ENCODE results near the gene LCMT1.

DNA sequence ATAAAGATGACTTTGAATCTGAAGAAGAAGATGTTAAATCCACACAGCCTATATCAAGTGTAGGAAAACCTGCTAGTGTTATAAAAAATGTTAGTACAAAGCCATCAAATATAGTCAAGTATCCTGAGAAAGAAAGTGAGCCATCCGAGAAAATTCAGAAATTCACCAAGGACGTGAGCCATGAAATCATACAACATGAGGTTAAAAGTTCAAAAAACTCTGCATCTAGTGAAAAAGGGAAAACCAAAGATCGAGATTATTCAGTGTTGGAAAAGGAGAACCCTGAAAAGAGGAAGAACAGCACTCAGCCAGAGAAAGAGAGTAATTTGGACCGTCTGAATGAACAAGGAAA lies 31.6 kb downstream of the RBBP6 start:
- RRBS, result no CpG with 5 or more reads among the region's 4 CpGs

DNA sequence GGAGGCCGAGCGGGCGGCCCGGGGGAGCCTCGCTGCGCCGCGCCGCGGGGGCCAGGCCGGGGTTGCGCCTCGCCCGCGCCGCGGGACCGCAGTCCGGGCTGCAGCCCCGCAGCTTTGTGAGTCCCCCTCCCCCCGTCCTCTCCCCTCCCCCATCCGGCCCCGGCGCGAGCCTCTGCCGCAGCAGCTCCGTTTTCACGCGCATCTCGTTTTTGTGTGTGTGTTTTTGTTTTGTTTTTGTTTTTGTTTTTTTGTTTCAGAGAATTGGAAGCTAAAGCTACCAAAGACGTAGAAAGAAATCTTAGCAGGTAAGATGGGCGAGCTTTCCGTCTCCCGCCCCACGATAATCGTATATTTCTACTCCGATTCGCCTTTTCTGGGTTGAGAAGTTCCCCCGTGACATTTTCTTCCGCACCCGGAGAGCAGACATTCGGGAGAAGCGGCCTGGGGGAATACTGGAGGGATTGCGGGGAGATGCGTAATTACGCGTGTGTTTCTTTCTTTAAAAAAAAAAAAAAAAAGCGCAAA lies 607 bp downstream of the TNRC6A start:
- RRBS, result 1% methylated on average over 22 of the region's 48 CpGs

DNA sequence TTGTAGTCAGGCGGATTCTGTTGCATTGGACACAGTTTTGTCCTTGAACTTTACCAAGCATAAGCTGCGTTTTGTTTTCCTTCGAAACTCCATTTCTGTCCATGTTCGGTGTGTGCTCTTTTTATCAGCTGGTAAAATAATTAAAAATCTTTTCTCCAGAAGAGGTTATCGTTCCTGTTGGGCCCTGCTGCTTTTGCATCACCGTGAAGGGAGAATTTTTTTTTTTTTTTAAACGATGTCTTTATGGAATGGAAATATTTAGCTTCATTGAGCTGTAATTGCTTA lies 1.3 kb downstream of the TNRC6A start:
- RRBS, result no CpG with 5 or more reads among the region's 7 CpGs

GRCh38 chr16:24731048-24731633 lies 1.7 kb downstream of the TNRC6A start:
- RRBS, result no CpG with 5 or more reads among the region's 7 CpGs

- RRBS, result no CpG with 5 or more reads among the region's 5 CpGs
Measured at GRCh38 chr16:24838574-24839344, 7.0 kb upstream of the SLC5A11 start.

GRCh38 chr16:24930807-24931526 lies 84.2 kb downstream of the ARHGAP17 start:
- RRBS, result no CpG with 5 or more reads among the region's 18 CpGs

- RRBS, result no CpG with 5 or more reads among the region's 4 CpGs
Measured at GRCh38 chr16:24994203-24994702, 20.9 kb downstream of the ARHGAP17 start.

DNA sequence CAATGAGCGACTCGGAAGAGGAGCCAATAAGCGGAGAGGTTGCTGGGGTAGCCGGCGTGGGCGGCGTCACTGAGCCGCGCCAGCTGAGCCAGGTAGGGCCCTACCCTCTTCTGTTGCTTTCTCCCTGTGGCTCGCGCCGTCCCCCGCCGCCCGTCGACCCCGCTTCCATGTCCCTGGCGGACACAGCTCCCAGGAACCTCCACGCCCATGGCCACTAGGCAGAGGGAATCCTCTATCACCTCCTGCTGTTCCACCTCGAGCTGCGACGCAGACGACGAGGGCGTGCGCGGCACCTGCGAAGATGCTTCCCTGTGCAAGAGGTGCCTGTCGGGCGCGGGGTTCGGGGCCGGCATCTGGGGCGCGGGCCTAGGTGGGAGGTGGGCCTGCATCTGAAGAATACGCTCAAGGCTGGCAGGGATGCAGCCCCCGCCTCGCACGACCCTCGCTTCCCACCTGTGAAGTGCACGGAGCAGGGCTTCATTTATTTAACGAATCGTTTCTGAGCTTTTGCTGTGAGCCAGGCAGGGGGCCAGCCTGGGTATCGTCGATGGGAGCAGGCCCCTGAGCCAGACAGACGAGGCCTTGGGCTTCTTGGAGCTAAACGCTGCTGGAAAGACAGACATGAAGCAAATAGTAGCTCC lies at the start of gene LCMT1:
Gene LCMT1 (plus strand): TSS at position 66 of the 641 bp plus-strand sequence.
- RRBS, result no CpG with 5 or more reads among the region's 47 CpGs

DNA sequence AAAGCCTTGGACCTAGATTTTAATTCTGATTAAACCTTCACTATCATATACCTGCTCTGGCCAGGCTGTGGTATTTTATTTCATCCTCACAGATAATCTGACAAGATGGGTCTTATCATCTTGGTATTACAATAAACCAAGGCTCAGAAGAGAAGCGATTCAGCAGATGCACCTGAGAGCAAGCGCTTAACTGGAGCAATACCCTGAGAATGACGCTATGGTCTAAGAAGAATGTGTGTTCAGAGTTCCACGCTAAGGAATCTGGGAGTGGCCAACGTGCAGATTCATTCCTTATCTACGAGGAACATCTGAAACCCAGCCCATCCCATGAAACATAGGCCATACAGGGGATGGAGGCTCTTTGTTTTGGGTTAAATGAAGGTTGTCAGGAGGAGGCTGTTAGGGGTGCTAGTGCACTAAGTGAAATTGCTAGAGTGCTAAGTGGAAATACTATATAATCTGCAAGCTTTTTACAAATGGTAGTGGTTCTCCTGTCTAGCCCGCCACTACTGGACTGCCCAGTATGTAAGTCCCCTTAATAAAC lies 28.5 kb upstream of the KDM8 start:
- RRBS, result no CpG with 5 or more reads among the region's 7 CpGs

GRCh38 chr16:27189197-27190093 lies 13.9 kb upstream of the KDM8 start:
- RRBS, result no CpG with 5 or more reads among the region's 21 CpGs

- RRBS, result no CpG with 5 or more reads among the region's 2 CpGs
Measured at GRCh38 chr16:27196027-27196350, 7.3 kb upstream of the KDM8 start.

GRCh38 chr16:27219246-27219782 lies 16.0 kb downstream of the KDM8 start:
- RRBS, result no CpG with 5 or more reads among the region's 13 CpGs

GRCh38 chr16:27240871-27241650 lies 27.5 kb downstream of the NSMCE1 start:
- RRBS, result no CpG with 5 or more reads among the region's 7 CpGs

- RRBS, result no CpG with 5 or more reads among the region's 7 CpGs
Measured at GRCh38 chr16:27245121-27245664, 23.4 kb downstream of the NSMCE1 start.

- RRBS, result no CpG with 5 or more reads among the region's 5 CpGs
Measured at GRCh38 chr16:27258066-27258796, 10.3 kb downstream of the NSMCE1 start.

- RRBS, result no CpG with 5 or more reads among the region's 14 CpGs
Measured at GRCh38 chr16:27363706-27364320, 38.2 kb upstream of the IL21R start.

- RRBS, result 76% methylated on average over 2 of the region's 7 CpGs
Measured at GRCh38 chr16:27374150-27374661, 27.8 kb upstream of the IL21R start.

DNA sequence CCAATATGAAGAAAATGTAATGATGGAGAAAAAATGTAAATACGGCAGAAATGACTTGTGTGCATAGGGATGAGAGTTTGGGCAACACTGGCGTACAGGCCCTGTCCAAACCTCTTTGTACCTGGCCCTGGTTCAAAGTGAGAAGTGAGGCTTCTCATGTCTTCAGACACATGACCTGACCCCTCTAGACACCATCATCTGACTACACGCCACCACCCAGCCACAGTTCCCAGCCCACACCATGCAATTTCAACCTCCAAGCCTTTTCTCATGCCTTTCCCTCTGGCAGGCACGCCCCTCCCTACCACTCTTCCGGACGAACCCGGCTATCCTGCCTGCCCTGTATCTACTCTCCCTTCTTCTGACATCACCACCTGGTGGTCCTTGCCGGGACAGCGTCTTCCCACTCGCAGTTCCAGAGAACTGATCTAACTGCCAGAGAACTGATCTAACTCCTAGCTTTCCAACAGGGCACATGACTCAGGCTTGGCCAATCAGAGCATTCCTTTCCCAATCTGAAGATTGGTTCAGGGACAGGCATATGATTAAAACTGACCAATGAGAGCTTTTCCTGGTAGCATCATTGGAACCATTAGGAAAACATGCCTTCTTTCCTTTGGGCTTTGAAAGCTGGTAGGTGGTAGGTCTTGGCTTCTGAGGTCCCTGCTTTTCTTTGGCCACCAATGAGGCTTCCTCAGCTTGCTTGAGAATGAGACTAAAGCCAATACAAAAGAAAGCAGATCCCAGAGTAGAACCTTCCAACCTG lies 27.0 kb upstream of the IL21R start:
- RRBS, result 6% methylated on average over 2 of the region's 10 CpGs

DNA sequence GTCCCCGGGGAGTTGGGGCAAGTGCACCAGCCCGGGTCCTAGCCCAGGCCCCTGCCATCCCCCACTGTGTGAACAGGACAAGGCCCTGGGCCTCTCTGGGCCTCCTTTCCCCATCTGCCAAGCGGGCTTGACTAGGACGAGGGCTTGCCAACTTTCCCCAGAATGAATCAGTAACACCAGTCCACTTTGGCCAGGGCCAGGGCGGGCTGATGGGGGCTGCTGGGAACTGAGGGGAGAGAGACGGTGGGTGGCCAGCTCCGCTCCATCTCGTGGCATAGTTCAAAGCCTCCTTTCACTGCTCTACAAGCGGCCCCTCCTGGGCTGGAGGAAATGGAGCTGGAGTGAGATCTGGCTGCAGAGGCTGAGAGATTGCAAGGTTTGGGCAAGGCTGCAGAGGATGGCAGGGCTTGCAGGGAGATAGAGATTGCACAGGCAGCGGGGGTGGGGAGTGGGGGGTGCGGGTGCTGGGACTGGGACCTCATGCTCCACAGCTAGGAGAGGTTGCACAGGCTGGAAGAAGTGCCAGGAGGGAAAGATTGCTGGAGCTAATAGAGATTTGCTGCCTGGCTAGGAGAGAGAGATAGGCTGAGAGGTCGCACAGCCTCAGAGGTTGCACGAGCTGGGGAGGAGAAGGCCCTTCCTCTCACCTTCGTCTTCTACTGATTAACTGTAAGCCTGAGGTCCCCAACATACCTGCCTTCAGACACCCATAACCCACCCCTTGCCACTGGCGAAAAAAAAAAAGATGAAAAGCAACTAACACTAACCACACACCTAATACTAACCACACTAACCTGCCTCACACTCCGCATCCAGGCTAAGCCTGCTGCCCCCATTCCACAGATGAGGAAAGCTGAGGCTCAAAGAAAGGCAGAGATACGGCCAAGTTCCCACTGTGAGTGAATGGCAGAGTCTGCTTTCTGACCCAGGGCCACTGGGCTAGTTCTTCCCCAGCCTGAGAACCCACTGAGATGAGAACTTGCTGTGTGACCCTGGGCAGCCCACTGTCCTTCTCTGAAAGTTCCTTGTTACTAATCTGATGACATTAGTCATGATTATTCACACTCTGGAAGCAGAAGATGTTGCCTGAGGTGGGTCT lies 4.3 kb downstream of the IL21R start:
- RRBS, result no CpG with 5 or more reads among the region's 17 CpGs

- RRBS, result no CpG with 5 or more reads among the region's 4 CpGs
Measured at GRCh38 chr16:27407055-27407665, 5.2 kb downstream of the IL21R start.

Measured in zone of skin (tissue), 1 donor.